Neural cell (in vitro differentiated cells): ENCODE results near the gene POTEH.

- RAMPAGE, long total RNA: no peak
These were observed 3554.1 kb upstream of the OR11H1 start for GRCh38 chr22:11973827-11974407.

DNA sequence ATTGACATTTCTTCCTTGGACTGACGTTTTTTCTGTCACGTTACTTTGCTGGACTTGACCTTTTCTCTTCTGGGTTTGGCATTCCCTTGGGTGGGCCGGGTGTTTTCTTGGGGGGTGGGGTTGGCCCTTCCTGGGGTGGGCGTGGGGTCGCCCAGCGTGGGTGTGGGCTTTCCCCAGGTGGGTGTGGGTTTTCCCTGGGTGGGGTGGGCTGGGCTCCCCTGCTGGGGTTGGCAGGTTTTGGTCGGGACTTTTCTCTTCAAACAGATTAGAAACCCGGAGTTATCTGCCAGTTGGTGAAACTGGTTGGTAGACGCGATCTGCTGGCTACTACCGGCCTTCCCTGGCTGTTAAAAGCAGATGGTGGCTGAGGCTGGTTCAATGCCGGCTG is at the start of gene POTEH:
TSS of gene POTEH (plus strand) at position 306 of the 388 bp plus-strand sequence.
- RAMPAGE, long total RNA: no peak

DNA sequence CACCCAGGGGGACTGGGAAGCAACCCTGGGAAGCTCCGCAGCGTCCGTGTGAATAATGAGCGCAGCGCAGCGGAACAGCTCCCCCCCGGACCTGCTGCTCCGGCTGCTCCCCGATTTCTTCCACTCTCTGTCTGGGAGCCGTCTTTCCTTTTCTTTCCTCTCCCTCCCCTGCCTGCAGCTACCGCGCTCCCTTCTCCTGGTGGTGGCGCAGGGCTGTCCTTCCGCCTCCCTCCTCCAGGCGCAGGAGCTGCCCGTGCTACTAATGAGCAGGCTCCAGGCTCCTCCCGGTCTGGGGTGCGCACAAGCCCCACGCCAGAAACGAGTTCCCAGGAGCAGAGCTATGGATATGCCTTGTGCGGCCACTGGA is 107.3 kb downstream of the XKR3 start:
- RAMPAGE, long total RNA: no peak

- RAMPAGE, long total RNA: no peak
These were observed 1.6 kb downstream of the IL17RA start for GRCh38 chr22:17086238-17086987.

GRCh38 chr22:17087695-17088267 is 3.0 kb downstream of the IL17RA start:
- RAMPAGE, long total RNA: no peak

DNA sequence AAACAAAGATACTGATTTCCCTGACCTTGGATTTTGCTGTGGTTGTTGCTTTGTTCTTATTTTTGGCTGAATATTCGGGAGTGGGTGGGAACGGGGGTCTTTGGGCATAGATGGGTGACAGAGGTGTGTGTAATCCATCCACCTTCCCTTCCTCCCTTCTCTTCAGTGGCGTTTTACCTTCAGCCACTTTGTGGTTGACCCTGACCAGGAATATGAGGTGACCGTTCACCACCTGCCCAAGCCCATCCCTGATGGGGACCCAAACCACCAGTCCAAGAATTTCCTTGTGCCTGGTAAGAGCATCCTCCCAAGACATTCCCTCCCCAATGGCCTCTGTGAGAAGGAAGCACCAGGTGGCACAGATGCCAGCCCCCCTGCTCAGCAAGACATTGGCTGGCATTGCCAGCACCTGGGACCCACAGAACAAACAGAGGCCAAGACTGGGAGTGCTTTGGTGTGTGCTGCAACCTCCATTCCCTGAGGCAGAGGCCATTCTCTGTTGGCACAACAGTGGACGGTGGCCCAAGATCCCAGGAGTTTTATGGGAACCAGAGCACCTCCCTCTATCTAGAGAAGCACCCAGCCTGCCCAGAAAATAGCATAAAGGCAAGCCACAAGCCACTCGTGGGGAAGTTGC is 15.5 kb downstream of the IL17RA start:
- RAMPAGE, long total RNA: no peak

DNA sequence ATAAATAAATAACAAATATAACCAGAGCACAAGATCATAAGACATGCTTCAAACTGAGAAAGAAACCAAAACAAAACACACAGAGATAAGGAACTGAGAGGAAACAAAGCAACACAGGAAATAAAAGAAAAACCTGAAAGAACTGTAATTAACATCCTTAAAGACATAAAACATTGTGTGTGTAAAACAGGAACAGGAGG is 2.5 kb downstream of the ADA2 start:
- RAMPAGE, long total RNA: no peak

DNA sequence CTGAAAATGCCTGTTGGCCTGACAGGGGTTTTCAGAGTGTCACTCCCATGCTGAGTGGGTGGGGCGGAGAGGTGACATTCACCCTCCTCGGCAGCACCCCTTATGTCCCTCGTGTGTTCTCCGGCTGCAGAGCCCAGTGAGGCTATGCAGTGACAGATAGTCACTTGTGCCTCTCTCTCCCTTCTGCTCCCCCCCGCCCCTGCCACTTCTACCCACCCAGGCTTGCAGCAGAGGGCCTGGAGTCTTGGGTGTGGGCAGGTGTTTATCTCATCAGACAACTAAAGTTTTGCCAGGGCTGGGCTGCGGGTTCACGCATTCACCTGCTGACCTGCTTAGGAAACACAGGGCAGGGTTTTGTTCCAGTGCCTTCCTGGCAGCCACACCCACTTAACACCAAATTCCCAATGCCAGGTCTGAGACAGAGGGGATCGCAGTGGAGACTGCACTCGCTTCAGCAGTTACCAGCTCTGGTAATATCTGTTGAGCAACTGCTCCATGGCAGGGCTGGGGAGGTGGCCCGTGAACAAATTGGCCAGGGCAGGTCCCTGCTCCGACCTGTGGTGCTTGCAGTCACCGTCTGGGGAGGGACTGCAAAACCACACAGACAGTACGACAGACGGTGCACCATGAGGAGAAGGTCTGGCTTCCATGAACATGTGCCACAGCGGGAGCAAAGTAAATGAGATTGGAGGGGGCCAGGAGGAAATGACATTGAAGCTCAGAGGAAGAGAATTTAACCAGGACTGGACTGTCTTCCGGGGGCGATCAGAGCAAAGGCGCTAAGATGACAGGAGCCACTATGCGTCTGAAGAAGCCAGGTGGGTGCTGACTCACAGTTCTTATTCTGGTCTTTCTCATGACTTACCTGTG is 50.6 kb upstream of the ADA2 start:
- RAMPAGE, long total RNA: no peak

GRCh38 chr22:17528769-17529527 is 34.4 kb upstream of the SLC25A18 start:
- RAMPAGE, long total RNA: no peak

DNA sequence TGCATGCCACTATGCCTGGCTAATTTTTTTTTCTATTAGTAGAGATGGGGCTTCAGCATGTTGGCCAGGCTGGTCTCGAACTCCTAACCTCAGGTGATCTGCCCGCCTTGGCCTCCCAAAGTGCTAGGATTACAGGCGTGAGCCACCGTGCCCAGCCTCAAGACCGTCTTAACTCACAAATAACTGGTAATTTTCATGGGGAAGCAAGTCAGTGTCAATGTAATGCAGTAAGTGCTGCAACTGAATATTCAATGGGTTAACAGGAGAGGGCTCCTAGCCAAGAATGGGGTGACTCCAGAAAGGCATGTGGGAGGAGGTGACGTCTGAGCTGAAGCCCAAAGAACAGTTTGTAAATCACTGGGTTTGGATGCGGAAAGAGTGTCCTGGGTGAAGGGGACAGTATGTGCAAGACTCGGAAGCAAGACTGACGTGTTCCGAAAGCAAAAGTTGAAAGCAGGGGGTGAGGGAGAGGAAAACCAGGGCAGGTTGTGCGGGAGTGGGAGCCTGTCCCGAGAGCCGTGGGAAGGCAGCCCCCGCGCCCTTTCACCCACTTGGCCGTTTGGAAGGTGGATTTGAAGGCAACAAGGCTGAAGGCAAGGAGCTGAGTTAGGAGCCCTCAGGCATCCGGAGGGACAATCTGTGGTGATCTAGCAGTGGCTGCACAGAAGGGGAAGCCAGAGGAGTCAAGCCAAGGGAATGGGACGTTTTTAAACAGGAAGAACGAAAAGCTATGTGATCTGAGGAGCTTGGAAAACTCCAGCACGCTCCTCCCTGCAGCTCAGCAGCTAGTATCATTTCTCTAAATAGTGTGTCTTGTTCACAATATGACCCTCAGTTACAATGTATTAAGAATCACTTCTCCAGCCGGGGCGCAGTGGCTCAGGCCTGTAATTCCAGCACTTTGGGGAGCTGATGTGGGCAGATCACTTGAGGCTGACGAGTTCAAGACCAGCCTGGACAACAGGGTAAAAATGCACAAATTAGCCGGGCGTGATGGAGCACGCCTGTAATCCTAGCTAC is 7.6 kb downstream of the SLC25A18 start:
- RAMPAGE, long total RNA: no peak

GRCh38 chr22:17732374-17733293 is 41.6 kb downstream of the BID start:
- RAMPAGE, long total RNA: no peak

DNA sequence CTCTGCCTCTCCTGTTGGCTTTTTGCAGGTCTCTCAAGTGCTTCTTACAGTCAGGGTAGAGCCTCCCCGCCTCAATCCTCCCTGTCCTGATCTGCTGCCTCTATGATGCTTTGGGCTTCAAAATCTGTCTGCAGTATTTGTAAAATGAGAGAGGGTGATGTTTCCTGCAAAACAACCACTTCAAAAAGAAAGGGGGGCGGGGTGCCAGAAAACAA is 1.7 kb upstream of the BID start:
- RAMPAGE, long total RNA: no peak

GRCh38 chr22:17776959-17778301 is 3.2 kb upstream of the BID start:
- RAMPAGE, long total RNA: no peak

DNA sequence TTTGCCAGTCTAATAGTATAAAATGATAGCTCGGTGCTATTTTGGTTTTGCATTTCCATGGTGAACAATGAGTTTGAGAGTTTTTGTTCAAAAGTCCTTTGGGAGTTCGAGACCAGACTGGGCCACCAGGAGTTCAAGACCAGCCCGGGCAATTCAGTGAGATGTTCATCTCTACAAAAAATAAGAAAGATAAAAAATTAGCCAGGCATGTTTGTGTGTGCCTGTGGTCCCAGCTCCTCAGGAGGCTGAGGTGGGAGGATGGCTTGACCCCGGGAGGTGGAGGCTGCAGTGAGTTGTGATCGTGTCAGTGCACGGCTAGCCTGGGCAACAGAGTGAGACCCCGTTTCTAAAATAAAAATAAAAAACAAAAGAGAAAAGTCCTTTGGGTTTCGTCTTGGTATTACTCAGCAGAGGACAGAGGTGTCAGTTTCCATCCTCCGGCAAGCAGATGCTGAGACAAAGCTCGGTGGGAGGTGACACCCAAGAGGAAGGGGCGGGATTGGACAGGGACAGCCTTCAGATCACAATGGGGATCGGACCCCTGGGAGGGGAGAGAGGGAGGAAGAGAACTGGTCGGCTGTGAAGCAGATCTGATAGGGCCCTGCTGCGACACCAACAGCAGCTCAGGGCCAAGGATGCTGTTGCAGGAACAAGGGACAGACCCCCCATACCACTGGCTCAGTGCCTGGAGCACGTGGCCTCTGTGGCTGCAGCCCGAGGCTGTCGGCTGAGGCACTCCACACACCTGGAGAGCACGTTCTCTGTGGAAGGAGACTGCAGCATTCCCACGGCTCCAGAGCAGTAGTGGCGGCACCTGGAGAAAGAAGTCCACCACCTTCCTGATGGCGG is 5.1 kb upstream of the BID start:
- RAMPAGE, long total RNA: no peak

DNA sequence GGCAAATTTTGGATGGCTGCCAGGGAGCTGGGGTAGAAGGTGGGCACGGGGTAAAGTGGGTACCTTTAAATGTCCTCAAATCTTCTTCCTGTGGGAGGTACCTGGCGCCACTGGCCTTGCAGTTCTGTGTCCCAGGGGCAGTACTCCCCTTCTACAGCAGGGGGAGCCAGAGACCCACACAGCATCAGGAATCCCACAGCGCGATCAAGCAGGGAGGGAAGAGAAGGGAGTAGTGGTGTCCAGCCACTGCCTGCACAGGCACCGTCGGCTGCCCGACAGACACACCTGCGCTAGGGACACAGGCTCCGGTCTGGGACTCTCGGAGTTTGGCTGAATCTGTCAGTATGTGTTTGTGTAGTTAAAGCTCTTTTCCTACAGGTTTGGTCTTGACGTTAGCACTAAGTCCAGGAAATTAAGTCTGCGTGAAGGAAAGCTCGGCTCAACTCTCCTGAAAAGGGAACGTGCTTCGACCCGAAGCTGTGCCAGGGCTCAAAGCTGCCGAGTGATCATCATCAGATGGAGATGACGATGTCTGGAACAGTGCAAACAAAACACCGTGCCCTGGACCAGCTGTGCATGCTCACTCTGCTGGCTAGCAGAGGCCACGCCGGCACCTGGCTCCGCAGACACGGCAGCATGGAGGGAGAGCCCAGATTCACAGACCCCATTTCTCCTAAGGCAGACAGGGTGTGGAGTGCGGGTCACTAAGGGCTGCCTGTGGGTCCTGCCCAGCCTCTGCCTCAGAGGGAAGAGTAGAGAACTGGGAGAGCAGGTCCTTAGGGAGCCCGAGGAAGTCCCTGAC is 55.9 kb upstream of the BID start:
- RAMPAGE, long total RNA: no peak

DNA sequence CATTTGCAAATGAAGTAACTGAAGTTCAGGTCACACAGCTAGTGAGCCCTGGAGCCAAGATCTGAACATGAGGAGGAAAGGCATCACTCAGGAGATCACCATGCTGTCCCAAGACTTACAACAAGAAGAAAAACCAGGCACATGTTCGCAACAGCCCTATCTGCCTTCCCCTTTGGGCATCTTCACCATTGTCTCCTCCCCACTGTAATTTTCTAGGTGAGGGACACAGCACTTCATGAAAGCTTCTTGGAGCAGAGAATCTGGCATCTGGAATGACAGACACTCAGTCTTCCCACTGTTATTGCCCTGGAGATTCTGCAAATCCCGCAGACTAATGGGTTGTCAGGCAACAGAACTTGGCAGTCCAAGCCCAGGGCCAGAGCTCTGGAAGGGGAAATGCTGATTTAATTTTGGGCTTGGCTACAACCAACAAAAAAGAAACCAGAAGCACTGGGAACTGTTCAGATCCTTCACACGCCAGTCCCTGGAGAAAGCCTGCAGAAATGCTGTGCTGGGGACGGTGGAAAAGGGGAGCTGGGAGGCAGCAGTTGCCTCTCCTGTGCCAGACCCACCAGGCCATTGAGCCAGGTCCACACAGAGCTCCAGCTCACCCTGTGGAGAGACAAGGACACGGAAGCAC is 71.5 kb upstream of the BID start:
- RAMPAGE, long total RNA: no peak

DNA sequence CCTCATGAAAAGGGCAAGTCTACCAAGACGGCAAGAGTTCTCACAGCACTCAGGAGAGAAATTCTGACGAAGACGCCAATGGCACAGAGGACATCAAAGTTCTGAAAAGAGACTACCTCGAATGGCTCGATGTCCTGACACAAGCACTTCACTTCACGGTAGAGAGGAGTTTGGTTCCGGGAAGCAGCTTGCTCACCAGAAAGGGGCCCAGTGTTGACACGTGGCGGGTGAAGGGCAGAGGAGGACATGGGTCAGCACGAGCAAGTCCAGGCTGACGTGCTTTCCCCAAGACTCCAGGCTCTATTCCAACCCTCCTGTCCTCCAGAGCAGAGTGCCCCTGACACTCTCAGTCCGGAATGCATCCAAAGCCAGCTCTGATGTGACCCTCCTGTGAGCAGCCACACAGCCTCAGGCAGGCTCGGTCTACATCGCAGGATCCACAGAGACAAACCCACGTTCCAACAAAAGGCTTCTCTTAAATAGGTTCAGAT is 77.5 kb upstream of the BID start:
- RAMPAGE, long total RNA: no peak

DNA sequence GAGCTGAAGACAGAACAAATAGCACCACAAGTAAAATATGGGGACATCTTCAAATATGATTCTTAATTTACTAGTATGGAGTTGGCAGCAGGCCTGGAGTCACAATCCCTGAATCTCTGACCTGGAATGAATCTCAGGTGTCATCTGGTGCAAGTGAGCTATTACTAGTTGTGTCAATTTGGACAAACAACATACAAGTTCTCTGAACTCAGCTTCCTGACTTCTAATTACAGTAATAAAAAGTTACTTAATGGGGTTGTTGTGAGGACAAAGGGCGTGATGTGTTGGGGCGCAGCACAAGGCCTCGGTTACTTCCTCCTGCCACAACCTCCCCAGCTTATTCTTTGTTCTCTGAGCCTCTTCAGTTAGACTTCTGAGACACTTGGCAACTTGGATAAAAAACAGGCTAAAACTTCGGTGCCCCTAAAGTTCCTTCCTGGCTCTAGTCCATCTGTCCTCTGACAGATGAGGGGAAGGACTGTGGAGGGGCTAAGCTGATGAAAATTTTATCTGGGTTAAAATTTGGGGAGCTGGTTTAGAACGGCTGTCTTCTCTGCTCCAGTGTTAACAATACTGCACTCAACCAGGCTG is 95.4 kb upstream of the BID start:
- RAMPAGE, long total RNA: no peak

DNA sequence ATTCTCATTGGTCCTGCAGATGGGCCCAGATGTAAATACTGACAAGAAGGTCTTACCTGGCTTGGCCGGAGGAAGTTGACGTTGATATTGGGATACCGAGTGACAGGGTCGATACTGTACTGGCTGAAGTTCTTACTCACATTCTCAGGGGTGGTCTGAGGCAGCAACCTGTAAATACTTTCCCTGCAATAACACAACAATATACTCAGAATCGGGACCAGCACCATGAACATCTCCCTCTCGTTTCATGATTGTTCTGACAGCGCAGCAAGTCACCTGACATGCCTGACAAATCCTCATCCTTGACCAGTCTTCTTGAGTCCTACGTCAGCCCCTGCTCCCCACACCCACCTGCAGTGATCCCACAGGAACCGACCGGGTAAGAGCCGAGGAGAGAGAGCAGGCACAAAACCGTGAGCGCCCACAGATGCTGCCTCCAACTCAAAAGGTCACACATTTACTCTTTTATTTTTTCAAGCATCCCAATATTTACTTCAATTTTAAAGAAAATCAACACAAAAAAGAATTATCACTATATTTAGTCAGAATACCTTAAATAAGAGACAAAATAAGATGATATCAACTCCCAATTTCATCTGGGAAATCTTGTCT is 121.1 kb upstream of the BID start:
- RAMPAGE, long total RNA: no peak

- RAMPAGE, long total RNA: no peak
These were observed 122.6 kb downstream of the MICAL3 start for GRCh38 chr22:17901581-17902424.